ENCODE measurements around the genes BDKRB2 and VRK1.

GRCh38 chr14:95462872-95463947 lies 53.2 kb downstream of the SYNE3 start:
- RRBS = no CpG with 5 or more reads among the region's 15 CpGs

GRCh38 chr14:95667176-95667691 lies 19.0 kb upstream of the TCL1B start:
- RRBS = no CpG with 5 or more reads among the region's 4 CpGs

DNA sequence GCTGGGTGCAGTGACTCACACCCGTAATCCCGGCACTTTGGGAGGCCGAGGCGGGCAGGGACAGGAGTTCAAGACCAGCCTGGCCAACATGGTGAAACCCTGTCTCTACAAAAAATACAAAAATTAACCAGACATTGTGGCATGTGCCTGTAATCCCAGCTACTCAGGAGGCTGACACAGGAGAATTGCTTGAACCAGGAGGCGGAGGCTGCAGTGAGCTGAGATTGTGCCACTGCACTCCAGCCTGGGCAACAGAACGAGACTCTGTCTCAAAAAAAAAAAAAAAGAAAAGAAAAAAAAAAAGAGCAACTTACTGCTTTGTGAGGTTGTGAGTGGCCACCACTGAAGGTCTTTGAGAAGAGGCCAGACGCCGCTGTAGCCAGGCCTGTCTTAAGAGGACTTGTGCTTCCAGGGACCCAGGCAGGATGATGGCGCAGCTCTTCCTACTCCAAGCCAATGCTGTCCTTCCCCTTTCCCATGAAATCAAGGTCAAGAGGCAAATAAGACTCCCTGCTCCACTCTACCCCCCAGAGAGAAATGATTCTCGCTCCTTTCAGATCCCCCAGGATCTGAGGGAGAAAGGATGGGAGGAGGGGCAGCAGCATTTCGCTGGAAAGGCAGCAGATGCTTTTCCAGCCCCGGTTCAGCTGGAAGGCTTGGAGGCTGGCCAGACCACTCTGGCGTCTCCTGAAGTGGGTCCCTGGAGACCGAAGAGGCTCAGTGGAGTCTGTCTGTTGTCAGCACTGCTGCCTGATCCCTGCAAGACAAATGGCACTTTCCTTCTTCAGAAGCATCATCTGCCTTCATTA lies 51.2 kb downstream of the C14orf132 start:
- RRBS = no CpG with 5 or more reads among the region's 14 CpGs

DNA sequence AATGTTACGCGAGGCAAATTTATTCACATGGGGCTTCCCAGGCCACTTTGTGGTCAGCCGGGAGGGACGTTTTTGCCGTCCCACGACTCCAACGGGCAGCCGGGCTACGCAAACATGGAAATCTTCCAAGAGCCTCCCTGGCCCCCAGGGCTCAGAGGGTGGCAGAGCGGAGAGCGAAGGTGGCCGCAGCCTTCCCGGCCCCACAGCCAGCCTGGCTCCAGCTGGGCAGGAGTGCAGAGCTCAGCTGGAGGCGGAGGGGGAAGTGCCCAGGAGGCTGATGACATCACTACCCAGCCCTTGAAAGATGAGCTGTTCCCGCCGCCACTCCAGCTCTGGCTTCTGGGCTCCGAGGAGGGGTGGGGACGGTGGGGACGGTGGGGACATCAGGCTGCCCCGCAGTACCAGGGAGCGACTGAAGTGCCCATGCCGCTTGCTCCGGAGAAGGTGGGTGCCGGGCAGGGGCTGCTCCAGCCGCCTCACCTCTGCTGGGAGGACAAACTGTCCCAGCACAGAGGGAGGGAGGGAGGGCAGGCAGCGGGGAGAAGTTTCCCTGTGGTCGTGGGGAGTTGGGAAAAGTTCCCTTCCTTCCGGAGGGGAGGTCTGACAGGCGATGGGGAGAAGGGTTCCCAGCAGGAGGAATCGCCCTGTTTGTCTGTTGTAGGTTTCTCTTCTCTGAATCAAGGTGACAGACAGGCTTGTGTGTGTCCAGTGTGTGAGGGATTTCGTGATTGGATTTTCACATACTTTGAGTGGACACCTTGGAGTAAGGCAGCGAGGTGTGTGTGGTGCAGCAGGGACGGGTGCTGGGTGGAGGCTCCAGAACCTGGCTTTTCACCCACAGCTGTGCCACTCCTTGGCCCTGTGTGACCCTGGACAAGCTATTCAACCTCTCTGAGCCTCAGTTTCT lies at the start of gene BDKRB2:
TSS of gene BDKRB2 (plus strand) at position 324 of the 907 bp plus-strand sequence.
- RRBS = 0% methylated on average over 11 of the region's 33 CpGs

DNA sequence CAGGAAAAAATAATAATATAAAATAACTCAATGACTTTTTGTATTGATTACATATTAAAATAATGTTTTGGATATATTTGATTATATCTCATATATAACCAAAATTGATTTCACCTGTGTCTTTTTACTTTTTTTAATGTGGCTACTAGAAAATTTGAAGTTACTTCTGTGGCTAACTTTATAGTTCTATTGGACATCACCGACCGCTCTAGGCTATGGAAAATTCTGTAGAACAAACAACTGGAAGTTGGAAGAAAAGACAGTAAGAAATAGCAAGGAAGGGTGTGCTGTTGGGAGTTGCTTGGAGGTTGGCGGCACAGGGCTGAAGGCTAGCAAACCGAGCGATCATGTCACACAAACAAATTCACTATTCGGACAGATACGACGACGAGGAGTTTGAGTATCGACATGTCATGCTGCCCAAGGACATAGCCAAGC lies 18.1 kb downstream of the BDKRB2 start:
- RRBS = no CpG with 5 or more reads among the region's 10 CpGs

- RRBS = no CpG with 5 or more reads among the region's 53 CpGs
Observed at GRCh38 chr14:96797006-96797577, at the start of gene VRK1. Gene VRK1, plus strand, starts transcription at chr14:96797382.

GRCh38 chr14:97025578-97026373 lies 228.6 kb downstream of the VRK1 start:
- RRBS = no CpG with 5 or more reads among the region's 25 CpGs

DNA sequence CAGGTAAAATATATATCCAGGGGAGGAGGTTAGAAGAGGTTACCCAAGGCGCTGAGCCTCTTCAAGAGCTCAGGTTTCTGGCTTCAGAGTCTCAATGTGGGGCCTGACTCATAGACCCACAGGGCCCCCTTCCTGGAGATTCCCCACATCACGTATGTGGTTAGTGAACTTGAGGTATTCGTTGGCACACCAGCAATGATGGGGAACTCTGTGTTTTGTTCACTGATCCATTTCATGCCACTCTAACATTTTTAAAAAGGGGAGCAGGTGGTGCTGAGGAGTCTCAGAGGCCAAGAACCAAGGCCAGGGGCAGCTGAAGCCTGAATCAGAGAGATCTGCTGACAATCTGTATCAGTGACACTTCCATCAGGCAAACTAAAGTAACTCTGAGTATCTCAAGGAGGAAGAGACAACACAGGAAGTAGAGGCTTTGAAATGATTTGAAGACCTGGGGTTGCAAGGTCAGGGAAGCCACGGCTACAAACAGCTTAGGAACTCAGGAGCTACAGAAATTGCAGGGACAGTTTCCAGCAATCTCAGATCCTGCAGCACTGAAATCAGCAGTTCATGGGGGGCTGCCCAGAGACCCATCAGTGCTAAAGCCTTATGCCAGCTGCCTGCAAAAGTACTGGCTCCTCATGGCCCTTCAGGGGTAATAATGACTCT lies 323.5 kb downstream of the VRK1 start:
- RRBS = no CpG with 5 or more reads among the region's 4 CpGs

DNA sequence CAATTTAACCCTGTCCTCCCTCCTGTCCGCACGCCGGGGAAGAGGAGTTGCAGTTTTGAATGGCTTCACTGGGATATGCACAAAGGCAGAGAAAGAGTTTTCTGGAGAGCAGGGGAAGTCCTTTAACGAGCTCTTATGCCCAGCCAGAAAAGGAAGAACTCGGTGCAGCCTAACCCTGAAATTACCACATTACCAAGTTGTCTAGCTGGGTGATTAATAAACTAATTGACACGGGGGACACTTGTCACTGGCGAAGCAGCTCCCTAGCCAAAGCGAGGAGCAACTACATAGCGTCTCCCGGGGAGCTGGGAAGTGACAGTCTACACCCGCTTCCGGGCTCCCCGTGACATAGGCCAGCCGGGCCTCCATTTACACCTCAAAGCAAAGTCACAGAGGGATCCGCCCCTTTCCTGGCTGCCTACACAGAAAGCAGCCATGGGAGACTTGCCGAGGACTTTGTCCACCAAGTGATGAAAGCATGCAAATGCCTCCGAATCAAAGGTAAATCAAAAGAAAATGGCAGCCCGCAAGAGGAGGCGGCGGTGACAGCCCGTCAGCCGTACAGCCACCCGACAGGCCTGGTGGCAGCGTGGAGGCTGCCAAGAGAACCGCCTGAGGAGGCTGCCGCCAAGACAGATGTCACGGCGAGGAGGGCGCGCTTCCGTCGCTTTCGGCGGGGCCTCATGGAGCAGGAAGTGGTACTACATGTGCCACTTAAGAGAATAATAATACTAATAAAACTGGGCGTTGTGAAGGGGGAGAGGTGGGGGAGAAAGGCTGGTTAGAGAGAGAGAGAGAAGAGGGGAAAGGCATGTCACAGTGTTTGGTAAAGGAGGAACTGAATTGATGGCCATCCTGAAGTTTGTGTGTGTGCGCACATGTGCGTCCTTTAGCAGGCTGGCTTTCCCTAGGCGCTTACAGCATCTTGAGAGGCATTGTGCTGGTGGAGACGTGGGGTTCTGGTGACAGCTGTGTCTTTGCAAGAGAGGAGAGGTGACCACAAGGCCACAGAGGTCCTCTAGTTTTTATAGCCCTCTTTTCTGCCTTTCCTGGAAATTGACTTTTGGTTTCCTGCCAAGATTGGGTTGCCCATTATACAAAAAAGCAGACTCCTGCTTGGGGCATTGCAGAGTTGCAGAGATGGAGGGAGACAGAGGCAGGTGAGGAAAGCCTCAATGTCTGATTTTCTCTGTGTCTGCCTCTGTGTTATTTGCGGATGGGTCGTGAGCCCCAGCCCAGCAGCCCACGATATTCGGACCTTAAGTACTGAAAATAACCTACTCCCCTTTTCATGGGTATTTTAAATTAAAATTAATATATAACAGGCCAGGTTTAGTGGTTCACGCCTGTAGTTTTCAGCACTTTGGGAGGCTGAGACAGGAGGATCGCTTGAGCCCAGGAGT lies 661.7 kb downstream of the VRK1 start:
- RRBS = 11% methylated on average over 2 of the region's 45 CpGs

GRCh38 chr14:97634841-97635382 lies 837.7 kb downstream of the VRK1 start:
- RRBS = no CpG with 5 or more reads among the region's 19 CpGs

GRCh38 chr14:97977640-97978353 lies 1180.6 kb downstream of the VRK1 start:
- RRBS = 57% methylated on average over 9 of the region's 18 CpGs

GRCh38 chr14:97994268-97994801 lies 1197.2 kb downstream of the VRK1 start:
- RRBS = no CpG with 5 or more reads among the region's 4 CpGs

- RRBS = no CpG with 5 or more reads among the region's 8 CpGs
Observed at GRCh38 chr14:98173263-98173895, 1098.6 kb downstream of the BCL11B start.

DNA sequence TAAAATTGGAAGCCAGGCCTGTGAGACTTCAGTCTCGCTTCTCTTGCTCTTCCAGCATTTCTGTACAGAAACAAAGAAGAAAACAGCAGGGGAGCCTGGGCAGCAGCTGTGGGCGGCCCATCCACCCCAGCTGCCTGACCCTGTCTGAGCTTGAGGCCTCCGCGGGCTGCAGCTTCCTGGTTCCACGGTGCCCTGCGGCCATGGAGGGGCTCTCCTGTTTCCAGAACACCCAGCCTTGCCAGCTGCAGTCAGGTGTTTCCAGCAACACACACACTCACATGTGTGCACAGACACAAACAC lies 178.1 kb downstream of the BCL11B start:
- RRBS = no CpG with 5 or more reads among the region's 6 CpGs

DNA sequence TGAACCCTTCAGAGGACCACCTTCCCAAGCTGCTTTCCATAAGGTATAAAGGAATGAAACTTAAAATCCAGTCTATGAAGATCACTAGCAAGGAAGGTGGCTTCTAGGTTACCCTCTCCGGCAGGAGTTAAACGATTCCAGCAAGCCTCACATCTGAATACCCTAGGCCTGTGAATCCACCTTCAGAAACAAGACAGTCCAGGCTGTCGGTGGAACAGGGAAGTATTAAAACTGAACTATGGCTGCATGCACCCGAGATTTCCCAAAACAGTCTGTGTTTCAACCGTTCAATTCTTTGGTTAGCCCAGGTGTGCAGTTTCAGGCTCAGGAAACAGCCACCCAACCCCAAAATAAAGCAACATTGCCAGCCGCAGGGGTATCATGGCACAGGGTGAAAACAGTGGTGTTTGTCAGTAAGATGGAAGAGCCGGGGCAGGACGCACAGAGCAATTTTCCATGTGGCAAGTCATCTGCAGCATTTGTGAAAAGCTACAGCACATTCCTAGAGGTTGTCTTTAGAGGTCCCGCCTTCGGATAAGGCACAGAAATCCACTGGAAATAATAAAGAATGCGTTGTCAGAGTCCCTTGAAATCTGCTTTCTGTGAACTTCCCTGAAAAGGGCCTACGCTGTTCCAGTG lies 85.0 kb downstream of the BCL11B start:
- RRBS = no CpG with 5 or more reads among the region's 12 CpGs

DNA sequence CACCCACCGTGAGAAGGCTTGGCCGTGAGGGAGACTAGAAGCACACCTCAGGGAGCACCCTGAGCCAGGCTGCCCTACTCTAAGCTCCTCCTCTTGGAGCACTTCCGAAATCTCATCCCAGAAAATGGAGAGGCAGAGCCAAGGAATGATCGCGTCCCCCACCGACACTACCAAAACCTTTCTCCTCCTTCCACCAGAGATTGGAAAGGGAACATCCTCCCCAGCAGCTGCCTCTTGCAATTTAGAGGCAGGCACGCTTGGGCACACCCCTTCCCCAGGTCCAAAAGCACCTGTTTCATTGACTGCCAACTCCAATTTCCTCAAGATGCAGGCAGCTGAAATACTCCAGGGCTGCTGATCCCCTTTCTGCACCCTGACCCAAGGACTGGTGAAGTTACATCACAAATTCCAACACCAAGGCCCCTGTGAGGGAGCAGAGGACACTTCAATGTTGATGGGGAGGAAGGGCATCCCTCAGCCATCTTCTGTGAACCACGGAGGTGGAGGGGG lies 33.9 kb downstream of the BCL11B start:
- RRBS = no CpG with 5 or more reads among the region's 8 CpGs

DNA sequence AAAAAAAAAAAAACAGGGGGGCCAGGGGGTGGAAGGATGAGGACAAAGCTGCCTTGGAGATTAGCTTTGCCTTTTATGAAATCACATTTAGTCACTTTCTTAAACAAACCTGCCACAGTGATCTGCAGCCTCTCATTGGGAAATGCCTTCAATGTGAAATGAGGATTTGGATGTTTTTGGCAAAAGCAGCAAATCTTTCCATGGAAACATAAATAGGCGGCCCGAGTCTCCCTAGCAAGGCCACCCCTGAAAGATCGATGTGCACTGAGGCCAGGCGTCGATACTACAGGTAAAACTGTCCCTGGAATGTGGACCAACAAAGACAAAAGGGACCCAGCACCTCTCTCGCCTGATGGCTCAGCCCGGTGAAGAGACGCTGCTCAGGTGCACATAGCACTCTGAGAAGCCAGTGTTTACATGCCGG lies 16.6 kb downstream of the BCL11B start:
- RRBS = no CpG with 5 or more reads among the region's 9 CpGs

DNA sequence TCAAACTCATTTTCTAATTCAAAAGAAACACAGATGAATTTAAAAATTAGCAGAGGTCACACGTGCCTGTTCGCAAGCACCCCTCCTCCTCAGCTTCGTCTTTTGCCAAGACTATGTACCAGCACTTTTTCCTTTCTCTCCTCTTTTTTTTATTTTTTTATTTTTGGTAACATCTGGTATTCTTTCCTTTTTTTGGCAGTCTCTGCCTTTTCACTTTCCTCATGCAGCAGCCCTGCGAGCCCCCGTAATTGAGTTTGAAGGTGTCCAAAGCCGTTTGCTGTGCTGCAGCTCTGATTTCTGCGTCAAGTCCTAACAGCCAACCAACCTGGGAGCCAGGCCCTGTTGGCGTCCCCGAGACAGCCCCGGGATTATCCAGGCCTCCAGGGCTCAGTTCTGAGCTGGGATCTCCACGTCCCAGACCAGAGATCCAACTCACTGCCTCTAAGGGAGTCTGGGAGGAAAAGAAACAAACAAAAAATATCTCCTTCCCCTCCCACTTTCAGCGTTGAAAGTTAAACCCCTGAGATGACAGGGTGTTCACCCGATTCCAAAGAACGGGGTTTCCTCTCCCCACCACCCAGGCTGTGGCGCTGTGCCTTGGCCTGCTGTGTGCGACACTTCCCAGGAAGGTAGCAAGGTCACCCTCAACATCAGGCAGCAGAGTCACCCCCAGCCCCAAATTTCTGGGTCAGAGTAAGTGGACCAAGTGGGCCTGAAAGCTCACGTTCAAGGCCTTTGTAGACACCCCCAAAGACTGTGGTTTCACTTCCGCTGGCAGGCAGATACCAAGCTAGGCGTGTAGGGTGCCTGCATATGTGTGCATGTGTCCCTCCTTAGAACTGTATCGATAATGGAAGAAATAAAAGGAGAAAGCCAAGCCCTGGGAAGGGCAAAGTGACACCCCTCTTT lies 11.2 kb downstream of the BCL11B start:
- RRBS = no CpG with 5 or more reads among the region's 20 CpGs

- RRBS = no CpG with 5 or more reads among the region's 10 CpGs
Observed at GRCh38 chr14:99265466-99266048, 6.4 kb downstream of the BCL11B start.

DNA sequence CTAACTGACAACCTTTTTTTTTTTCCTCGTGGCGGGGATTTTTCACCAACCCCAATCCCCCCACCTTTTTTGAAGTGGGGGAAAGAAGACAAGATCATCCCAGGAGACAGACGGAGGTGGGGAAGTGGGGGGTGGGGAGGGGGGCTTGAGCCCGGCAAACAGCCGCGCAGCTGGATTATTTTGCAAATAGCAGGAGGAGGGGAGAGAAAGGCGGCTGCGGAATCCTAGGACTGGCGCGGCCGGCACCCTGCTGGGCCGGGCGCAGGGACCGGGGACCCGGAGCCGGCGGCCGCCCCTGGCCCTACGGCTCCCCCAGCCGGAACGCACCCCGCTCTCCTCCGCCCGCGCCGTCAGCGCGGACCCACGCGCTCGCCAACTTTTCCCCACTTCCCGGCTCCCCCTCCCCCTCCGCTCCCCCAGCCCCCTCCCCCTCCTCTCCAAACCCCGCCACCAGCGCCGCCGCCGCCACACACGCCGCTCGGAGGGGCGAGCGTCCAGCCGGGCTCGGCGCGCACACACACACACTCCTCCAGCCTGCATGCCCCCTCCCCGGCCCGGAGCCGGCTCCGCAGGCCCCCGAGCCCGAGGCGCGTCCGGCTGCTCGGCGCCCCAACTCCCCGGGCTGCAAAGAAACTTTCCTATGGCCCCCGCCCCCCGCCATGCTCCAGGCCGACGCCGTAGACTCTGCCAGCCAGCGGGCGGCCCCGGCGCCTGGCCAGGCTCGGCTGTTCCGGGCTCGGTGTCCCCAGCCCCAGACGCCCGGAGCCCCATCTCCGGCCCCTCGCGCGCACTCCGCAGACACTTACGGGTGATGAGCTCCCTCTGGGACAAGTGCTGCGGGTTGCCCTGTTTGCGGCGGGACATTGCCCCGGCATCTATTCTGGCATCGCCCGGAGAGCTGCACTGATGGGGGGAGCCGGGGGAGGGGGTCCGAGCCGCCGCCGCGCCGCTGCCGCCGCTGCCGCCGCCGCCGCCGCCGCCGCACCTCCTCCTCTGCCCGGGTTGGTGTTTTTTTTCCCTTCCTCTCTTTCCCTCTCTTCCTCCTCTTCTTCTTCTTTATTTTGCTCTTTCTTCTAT lies 1.3 kb downstream of the BCL11B start:
- RRBS = under 1% methylated on average over 49 of the region's 102 CpGs